ENCODE data around the genes GBP2, GBP7 and ZNF326.

GRCh38 chr1:87805565-87806489, 477.1 kb downstream of the LMO4 start:
- PRO-cap, 3 experiments, result no peak in any of the 3 experiments
- RAMPAGE, long total RNA, result no peak
- RRBS, 2 experiments, result no CpG with 5 or more reads among the region's 15 CpGs

DNA sequence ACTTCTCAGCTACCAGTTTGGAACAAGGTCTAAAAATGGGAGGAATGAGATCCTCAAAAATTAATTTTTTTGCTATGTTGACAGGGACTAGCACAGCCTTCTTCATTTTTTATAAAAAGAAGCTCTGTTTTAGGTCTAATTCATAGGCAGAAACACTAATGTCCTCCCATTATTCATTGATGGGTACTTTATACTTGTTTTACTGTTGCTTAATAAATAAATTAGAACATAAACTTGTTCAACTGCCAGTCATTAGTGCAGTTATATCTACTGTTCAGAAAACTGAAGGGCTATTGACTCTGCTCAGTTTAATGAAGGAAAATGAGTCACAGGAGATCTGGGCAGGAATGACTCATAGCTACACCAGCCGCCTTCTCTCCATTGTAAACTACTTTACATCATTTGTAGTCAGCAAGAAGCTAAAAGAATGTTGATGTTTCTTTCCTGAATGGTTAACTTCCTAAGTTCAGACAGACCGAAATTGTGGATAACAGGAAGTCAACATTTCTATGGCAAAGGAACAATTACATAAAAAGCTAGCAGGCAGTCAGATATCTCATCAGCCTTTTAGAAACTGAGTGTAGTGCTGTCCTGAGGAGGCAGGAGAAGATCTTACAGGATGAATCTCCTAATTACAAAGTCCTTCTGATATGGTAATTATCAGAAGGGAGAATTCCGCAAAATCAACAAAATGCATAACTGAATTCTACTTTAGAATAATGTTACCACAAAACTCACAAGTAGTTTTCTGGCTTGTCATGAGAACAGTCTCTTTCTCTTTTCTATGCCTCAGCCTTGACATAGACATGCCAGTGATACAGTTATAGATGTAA, 356.4 kb upstream of the PKN2 start:
- PRO-cap, 3 experiments, result no peak in any of the 3 experiments
- RAMPAGE, long total RNA, result no peak
- RRBS, 2 experiments, result no CpG with 5 or more reads among the region's 3 CpGs

DNA sequence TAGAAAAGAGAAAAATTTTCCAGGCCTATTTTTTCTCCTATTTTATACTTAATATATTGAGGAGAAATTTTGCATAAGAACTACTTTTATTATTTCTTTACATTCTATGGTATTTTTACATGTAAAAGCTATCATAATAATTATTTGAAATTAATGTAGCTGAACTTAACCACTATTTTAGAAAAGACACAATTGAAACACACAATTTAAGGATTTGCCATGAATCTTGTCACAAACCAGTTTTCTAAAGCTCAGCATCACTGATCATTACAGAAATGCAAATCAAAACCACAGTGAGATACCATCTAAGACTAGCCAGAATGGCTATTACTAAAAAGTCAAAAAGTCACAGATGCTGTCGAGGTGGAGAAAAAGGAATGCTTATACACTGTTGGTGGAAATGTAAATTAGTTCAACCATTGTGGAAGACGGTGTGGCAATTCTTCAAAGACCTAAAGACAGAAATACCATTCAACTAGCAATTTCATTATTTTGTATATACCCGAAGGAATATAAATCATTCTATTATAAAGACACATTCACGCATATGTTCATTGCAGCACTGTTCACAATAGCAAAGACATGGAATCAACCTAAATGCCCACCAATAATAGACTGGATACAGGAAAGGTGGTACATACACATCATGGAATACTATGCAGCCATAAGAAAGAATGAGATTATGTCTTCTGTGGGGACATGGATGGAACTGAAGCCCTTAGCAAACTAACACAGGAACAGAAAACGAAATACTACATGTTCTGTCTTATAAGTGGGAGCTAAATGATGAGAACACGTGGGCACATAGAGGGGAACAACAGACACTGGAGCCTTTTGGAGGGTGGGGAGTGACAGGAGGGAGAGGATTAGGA, 26.5 kb downstream of the PKN2 start:
- PRO-cap, 3 experiments, result no peak in any of the 3 experiments
- RAMPAGE, long total RNA, result no peak
- RRBS, 2 experiments, result no CpG with 5 or more reads among the region's 6 CpGs

DNA sequence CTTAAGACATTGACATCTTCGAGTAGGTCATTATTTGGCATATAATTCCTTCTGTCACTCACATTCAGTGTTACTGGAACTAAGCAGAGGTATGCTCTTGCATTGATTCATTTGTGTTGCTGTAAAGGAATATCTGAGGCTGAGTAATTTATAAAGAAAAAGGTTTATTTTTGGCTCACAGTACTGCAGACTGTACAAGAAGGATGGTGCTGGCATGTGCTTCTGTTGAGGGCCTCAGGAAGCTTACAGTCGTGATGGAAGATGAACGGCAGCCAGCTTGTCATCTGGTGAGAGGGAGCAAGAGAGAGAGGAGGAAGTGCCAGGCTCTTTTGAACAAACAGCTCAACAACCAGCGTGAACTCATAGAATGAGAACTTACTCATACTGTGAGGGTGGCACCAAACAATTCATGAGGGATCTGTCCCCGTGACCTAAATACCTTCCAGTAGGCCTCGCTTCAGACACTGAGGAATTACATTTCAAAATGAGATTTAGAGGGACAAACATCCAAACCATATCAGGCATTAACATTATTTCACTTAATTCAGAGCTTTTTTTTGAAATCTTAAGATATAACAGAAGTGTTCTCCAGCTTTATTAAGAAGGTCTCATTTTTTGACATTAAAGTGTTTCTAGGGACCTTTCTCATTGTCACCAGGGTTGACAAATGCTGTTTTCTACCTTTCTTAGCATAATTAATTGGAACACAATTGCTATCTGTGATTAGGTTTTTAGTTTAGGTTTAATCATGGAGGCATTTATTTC, 84.8 kb downstream of the PKN2 start:
- PRO-cap, 3 experiments, result no peak in any of the 3 experiments
- RAMPAGE, long total RNA, result no peak
- RRBS, 2 experiments, result no CpG with 5 or more reads among the region's 6 CpGs

GRCh38 chr1:88773950-88774651, 90.0 kb downstream of the PKN2 start:
- PRO-cap, 3 experiments, result no peak in any of the 3 experiments
- RAMPAGE, long total RNA, result no peak
- RRBS, 2 experiments, result no CpG with 5 or more reads among the region's 4 CpGs

GRCh38 chr1:89009210-89009955, 13.3 kb downstream of the GBP3 start:
- PRO-cap, 3 experiments, result no peak in any of the 3 experiments
- RAMPAGE, long total RNA, result no peak
- RRBS, 2 experiments, result no CpG with 5 or more reads among the region's 1 CpG

DNA sequence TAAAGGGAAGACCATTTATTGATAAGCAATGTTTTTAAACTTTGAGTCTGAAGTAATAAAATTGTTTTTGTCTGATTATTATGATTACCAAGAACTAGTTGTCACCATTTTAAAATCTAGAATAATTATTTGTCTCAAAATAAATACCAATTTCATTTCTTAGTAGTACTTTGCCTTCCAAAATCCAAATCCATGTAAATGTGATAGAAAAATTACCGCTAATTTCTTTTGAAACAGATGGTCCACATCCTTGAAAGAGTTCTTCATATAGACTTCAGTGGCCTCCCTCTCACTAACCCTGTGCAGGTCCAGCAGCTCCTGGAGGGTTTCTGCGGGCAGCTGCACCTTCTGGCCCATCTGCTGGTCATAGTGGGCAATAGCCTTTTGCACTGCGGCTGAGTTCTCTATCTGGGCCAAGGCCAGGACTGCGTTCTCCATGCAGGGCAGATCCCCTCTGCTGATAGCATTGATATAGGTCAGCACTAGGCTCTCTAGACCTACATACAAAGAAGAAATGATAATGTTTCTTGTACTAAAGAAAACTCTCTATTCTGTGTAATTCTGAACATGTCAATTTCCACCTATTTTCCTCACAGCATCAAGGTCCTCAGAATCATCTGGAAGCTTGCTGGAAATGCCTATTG, 11.0 kb downstream of the GBP3 start:
- PRO-cap, 3 experiments, result no peak in any of the 3 experiments
- RAMPAGE, long total RNA, result no peak
- RRBS, 2 experiments, result no CpG with 5 or more reads among the region's 4 CpGs

- PRO-cap, 3 experiments, result no peak in any of the 3 experiments
- RAMPAGE, long total RNA, result no peak
- RRBS, 2 experiments, result no CpG with 5 or more reads among the region's 1 CpG
Measured at GRCh38 chr1:89124812-89125403, 1.0 kb downstream of the GBP2 start.

GRCh38 chr1:89125875-89126441, at the start of gene GBP2:
Gene GBP2 (minus strand): TSS chr1:89126114.
- PRO-cap, 3 experiments, result peak in 2 of 3 experiments; most common plus-strand start chr1:89126225 (in 2); most common minus-strand start chr1:89126114 (in 1)
- RAMPAGE, long total RNA, result start-site peak on the minus strand at chr1:89126067-89126119, 29 and 15 reads in 2 replicates
- RRBS, 2 experiments, result no CpG with 5 or more reads among the region's 6 CpGs

- PRO-cap, 3 experiments, result no peak in any of the 3 experiments
- RAMPAGE, long total RNA, result no peak
- RRBS, 2 experiments, result no CpG with 5 or more reads among the region's 2 CpGs
Measured at GRCh38 chr1:89175679-89176478, at the start of gene GBP7. Gene GBP7 (minus strand): TSS chr1:89176003.

- PRO-cap, 3 experiments, result no peak in any of the 3 experiments
- RAMPAGE, long total RNA, result no peak
- RRBS, 2 experiments, result no CpG with 5 or more reads among the region's 6 CpGs
Measured at GRCh38 chr1:89269009-89269670, 3.5 kb downstream of the GBP5 start.

- PRO-cap, 3 experiments, result no peak in any of the 3 experiments
- RAMPAGE, long total RNA, result no peak
- RRBS, 2 experiments, result no CpG with 5 or more reads among the region's 6 CpGs
Measured at GRCh38 chr1:89545211-89546083, 20.8 kb downstream of the LRRC8B start.

- PRO-cap, 3 experiments, result no peak in any of the 3 experiments
- RAMPAGE, long total RNA, result no peak
- RRBS, 2 experiments, result no CpG with 5 or more reads among the region's 12 CpGs
Measured at GRCh38 chr1:89587492-89588629, 45.1 kb upstream of the LRRC8C start.

GRCh38 chr1:89631777-89632274, 1.1 kb upstream of the LRRC8C start:
- PRO-cap, 3 experiments, result no peak in any of the 3 experiments
- RAMPAGE, long total RNA, result no peak
- RRBS, 2 experiments, result no CpG with 5 or more reads among the region's 9 CpGs

GRCh38 chr1:89635973-89636918, 3.3 kb downstream of the LRRC8C start:
- PRO-cap, 3 experiments, result no peak in any of the 3 experiments
- RAMPAGE, long total RNA, result no peak
- RRBS, 2 experiments, result no CpG with 5 or more reads among the region's 7 CpGs

DNA sequence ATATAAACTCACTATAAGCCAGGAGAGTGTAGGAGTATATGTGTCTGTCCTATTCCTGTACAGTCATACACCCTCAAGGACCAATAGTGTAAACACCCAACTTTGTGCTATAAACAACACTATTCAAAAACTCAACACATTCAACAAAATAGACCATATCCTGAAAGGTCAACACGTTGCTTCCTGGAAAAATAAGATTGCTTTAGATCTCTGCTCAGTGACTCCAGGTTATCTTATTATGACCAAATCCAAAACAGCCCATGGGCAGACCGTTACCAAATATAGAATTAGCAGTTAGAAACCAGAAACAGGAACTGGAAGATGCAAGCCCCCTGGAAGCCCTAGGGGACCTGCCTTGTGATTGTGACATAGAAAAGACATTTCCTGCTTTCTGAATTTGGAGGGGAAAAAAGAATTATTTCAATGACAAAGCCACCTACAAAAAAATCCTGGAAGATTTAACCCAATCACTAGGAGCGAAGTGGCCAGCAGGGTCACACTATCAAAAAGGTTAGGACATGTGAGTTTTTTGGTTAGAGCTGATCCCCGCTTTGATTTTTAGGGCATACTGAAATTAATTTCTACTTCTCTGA, 59.9 kb downstream of the LRRC8C start:
- PRO-cap, 3 experiments, result no peak in any of the 3 experiments
- RAMPAGE, long total RNA, result no peak
- RRBS, 2 experiments, result no CpG with 5 or more reads among the region's 4 CpGs

- PRO-cap, 3 experiments, result no peak in any of the 3 experiments
- RAMPAGE, long total RNA, result no peak
- RRBS, 2 experiments, result no CpG with 5 or more reads among the region's 1 CpG
Measured at GRCh38 chr1:89703377-89703948, 70.5 kb downstream of the LRRC8C start.

DNA sequence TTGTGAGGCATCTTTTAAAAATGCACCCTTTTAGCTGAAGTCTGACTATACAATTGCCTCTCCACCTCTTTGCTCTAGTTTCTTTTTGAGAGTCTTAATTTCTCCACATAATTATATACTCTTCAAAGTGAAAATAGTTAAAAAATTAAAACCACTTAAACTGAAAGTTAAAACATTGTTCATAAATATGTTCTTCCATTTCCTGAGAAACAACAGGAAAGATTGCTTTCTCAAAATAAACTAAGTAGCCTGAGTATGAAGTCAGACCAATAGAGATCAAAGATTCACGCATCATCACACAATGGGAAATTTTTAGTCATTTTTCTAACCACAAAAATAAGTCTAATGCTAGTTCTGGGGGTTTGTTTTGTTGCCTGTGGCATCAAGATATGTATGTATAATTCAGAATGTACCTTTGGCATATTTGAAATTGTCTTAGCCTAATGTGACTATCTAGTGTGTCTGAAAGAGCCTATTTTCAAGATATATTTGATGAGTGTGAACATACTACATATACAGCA, 34.8 kb downstream of the LRRC8D start:
- PRO-cap, 3 experiments, result no peak in any of the 3 experiments
- RAMPAGE, long total RNA, result no peak
- RRBS, 2 experiments, result no CpG with 5 or more reads among the region's 1 CpG

DNA sequence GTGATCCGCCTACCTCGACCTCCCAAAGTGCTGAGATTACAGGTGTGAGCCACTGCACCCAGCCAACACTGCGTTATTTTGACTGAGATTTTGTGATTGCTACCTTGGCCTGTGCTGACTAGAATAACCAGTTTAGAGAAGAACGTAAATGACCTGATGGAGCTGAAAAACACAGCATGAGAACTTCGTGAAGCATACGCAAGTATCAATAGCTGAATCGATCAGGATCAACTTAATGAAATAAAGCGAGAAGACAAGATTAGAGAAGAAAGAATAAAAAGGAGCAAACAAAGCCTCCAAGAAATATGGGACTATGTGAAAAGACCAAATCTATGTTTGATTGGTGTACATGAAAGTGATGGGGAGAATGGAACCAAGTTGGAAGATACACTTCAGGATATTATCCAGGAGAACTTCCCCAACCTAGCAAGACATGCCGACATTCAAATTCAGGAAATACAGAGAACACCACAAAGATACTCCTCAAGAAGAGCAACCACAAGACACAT, 48.4 kb downstream of the LRRC8D start:
- PRO-cap, 3 experiments, result no peak in any of the 3 experiments
- RAMPAGE, long total RNA, result no peak
- RRBS, 2 experiments, result no CpG with 5 or more reads among the region's 9 CpGs

GRCh38 chr1:89994624-89995442, at the start of gene ZNF326:
Gene ZNF326 (plus strand): TSS chr1:89995110.
- PRO-cap, 3 experiments, result peak in 3 of 3 experiments; most common plus-strand start chr1:89995143 (in 2); most common minus-strand start chr1:89994922 (in 1)
- RAMPAGE, long total RNA, result start-site peak on the plus strand at chr1:89995109-89995170, 128 and 34 reads in 2 replicates
- RRBS, 2 experiments, result 1 to 2% methylated on average over 28 of the region's 74 CpGs

All from skeletal muscle tissue (tissue), 7 donors.